ENCODE measurements around the gene CHST6.

- PRO-cap: no peak
- RAMPAGE, long total RNA, 4 experiments: no peak in any of the 4 experiments
Measured at GRCh38 chr16:75445274-75445607, 11.9 kb upstream of the CFDP1 start.

- PRO-cap: no peak
- RAMPAGE, long total RNA, 4 experiments: no peak in any of the 4 experiments
Measured at GRCh38 chr16:75477654-75478352, 13.3 kb upstream of the TMEM170A start.

GRCh38 chr16:75494477-75495777 lies at the start of gene CHST6:
Gene CHST6, minus strand, starts transcription at chr16:75495441.
- PRO-cap: no peak
- RAMPAGE, long total RNA, 4 experiments: no peak in any of the 4 experiments

GRCh38 chr16:75552784-75553437 lies 3.1 kb downstream of the TMEM231 start:
- PRO-cap: no peak
- RAMPAGE, long total RNA, 4 experiments: no peak in any of the 4 experiments

DNA sequence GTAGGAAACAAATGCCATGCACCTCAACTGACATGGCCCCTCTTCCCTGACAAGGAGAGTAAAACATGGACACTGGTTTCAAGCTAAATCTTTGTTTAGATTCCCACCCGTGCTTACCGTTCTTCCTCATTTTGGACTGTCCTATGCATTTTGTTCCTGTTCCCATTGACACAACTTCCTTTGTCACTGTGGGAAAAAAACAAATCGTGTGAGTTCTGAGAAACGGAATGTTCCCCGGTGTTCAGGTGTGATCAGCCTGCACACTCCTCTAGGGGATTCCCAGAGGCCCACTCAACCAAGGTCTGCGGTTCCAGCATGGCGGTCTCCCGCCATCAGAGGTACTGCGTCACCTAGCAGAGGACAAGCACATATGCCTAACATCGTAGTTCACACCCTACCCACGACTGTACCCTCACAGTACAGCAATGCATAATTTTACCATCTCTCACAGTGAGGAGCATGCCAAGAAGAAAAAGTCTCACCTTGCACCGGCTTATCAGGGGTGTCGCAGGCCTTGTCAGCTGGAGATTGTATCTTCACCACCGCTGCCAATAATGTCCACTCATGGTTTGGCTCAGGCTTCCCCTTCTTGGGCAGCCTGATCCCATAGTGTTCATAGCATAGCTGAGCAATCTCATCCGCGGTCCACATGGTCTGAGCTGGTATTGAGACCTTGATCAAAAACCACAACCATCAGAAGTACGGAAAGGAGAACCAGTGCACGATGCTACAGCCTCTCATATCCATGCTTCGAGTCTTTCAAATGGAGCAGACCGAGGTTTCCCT lies 2.7 kb downstream of the ADAT1 start:
- PRO-cap: no peak
- RAMPAGE, long total RNA, 4 experiments: no peak in any of the 4 experiments

- PRO-cap: no peak
- RAMPAGE, long total RNA, 4 experiments: no peak in any of the 4 experiments
Measured at GRCh38 chr16:75657639-75658623, 10.4 kb downstream of the TERF2IP start.

DNA sequence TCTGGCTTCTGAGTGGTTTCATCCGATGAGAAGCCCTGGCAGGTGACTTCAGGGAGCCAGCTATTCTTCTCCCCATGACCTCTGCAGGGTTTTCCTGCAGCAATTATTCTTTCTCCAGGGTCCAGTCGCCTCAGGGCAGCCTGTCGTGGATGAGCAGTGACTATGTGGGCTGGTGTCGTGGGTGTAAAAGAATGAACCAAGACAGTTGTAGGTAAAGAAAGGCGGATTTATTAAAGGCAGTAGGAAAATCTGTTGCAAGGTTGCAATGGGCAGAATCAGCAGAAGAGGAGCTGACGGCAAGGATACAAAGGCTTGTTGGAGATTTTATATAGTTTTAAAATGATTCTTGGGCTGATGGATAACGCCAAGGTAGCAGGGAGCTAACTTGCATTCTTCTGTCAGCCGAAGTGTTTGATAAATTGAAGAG lies 6.9 kb upstream of the WWOX start:
- PRO-cap: no peak
- RAMPAGE, long total RNA, 4 experiments: no peak in any of the 4 experiments

DNA sequence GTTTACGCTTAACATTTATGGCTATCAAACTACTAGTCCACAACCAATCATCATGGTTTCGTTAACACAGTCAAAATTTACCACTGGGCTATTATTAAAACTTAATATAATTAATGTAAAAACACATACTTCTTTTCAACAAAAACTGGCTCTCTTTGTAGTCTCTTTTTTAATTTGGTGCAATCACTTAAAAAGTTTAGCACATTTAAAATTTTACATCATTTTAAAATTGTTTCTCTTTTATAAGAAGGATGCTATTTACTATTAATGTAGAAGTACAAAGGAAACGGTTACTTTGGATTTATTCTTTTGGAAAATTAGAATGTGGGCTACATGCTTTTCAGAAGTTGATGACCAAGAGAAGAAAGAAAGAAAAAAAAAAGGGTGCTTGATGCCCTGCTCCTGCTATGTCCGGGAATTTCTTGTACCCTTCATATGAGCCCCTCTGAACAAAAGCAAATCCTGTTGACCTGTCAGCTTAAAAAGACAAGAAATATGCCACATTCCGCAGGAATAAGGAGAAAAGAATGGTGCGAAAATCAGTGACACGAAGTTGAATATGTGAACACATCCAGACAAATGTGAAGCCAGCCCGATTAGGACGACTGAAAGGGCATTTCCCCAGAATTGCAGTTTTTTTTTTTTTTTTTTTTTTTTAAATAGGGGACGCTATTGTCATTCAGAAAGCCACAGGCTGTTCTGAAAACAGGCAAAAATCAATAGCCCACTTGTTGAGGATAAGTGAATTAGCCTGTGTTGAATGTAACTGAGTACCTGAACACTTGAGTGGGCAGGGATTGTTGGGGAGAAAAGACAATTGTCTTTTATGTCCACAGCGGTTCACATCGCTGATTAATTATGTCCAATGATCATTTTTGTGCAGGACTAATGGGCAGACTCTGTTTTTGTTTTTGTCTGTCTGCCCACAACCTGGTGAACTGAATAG lies 506.9 kb downstream of the WWOX start:
- PRO-cap: no peak
- RAMPAGE, long total RNA, 4 experiments: no peak in any of the 4 experiments

DNA sequence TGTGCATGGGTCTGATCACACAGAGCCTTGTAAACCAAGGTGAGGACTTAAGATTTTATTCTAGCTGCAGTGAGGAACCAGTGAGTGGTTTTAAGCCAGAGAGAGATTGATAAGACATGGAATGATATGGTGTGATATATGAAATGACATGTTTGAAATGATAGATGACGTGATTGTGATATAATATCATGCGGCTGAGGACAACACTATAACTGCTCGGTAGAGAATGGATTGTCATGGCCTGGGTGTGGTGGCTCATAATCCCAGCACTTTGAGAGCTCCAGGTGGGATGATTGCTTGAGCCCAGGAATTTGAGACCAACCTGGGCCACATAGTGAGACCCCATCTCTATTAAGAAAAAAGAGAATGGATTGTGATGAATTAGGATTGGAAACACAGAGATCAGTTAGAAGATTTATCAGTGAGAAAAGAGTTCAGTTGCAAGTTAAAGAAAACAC lies 615.3 kb downstream of the WWOX start:
- PRO-cap: no peak
- RAMPAGE, long total RNA, 4 experiments: no peak in any of the 4 experiments

DNA sequence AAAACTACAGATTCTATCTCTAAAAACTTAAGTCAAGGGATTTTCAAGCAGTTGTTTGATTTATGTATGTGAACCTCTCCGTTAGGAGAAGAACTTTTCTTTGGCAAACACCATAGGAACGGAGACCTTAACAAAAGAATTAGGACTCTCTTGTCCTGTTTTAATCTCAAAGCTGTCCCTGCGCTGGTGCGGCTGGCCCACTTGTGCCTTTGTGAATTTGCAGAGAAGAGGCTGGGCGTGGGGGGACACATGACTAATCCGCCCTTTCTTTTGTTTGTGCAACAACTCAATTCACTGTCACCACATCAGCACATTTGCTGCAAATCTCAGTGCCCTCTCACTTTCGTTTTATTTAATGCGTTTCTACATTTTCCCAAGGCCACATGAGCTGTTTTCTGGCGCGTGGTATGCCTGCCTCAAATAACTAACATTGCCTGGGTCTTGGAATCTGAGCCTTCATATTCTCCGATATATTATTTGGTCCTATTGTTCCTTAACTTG lies 642.9 kb downstream of the MAF start:
- PRO-cap: no peak
- RAMPAGE, long total RNA, 4 experiments: no peak in any of the 4 experiments

GRCh38 chr16:79328871-79329257 lies 271.7 kb downstream of the MAF start:
- PRO-cap: no peak
- RAMPAGE, long total RNA, 4 experiments: no peak in any of the 4 experiments

GRCh38 chr16:79381524-79382102 lies 218.9 kb downstream of the MAF start:
- PRO-cap: no peak
- RAMPAGE, long total RNA, 4 experiments: no peak in any of the 4 experiments

DNA sequence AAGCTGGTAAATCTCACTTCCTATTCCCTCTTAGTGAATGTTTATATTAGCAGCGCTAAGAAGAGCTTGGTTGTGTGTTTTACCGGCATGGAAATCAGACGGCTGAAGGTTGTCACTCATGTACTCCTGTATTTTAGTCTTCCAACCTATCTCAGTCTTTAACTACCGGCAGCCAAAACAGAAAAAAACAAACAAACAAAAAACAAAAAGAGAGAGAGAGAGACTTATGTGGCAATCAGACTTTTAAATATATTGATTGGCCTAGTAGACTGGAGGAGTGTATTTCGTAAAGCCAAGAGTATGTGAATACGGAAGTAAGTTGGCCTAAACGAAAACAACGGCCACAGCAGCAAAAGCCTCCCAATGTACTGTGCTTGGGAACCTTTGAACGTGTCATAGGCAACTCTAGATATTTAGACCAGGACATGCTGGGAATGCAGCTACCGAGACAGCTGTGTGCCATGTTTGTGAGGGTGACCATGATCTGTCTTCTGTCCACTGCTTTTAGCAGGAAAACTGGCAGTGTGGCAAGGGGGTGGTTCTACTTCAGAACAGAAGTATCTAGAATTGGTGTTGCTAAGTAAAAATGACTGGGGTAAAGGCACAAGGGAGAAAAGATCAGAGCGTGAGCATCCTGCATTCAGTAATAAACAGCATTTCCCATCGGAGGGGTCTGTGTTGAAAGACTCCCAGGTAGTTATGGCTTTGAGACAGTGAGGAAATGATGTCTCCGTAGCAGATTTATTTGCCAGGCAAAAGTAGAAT lies 7.5 kb downstream of the MAF start:
- PRO-cap: no peak
- RAMPAGE, long total RNA, 4 experiments: start-site peak on the plus strand in 1 of 4 experiments, centred at position 370 of the sequence, 10 reads per replicate

- PRO-cap: no peak
- RAMPAGE, long total RNA, 4 experiments: no peak in any of the 4 experiments
Measured at GRCh38 chr16:79595194-79595633, 5.3 kb downstream of the MAF start.

GRCh38 chr16:79602056-79602508 lies 1.5 kb upstream of the MAF start:
- PRO-cap: no peak
- RAMPAGE, long total RNA, 4 experiments: no peak in any of the 4 experiments

GRCh38 chr16:79639567-79640235 lies 39.2 kb upstream of the MAF start:
- PRO-cap: no peak
- RAMPAGE, long total RNA, 4 experiments: no peak in any of the 4 experiments

DNA sequence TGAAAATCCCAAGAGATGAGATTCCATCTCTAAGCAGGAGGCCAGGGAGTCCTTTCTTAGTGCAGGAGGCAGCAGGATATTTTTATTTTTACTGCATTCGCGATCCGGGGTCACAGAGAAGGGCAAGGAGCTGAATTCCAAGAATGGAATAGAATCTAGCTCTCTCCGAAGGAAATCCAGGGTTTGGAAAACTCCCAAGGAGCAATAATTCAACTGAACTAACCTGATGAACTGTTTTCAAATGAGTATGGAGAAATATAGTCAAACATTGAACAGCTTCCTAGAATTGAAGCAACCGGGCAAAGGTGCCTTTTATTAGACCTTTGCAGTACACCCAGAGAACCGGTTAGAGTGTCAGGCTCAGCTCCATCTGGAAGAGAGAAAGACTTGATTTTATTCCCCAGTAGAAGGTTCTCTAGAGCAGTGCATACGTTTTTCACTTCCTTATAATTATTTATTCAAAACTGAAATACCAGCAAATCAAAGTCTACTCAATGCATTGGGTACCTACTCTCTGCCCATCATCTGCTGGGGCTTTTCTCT lies 120.8 kb upstream of the MAF start:
- PRO-cap: no peak
- RAMPAGE, long total RNA, 4 experiments: no peak in any of the 4 experiments

GRCh38 chr16:79768462-79769109 lies 168.0 kb upstream of the MAF start:
- PRO-cap: no peak
- RAMPAGE, long total RNA, 4 experiments: no peak in any of the 4 experiments

DNA sequence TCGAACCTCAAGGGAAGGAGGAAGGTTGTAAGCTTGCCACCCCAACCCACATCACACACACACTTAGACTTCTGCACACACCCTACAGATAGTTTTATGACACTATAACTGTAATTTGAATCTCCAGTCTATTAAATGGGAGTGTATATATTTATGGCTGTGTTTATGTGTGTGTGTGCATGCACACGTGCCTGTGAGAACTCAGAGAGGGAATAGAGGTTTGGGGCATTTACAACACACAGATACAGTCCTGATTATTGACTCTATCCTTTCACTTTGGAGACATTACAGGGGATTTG lies 171.5 kb upstream of the MAF start:
- PRO-cap: no peak
- RAMPAGE, long total RNA, 4 experiments: no peak in any of the 4 experiments

- PRO-cap: no peak
- RAMPAGE, long total RNA, 4 experiments: no peak in any of the 4 experiments
Measured at GRCh38 chr16:79776351-79777104, 176.0 kb upstream of the MAF start.

Measured in omental fat pad (tissue), 4 donors.